Uterus (tissue), 7 donors: ENCODE results near the gene DSG2.

DNA sequence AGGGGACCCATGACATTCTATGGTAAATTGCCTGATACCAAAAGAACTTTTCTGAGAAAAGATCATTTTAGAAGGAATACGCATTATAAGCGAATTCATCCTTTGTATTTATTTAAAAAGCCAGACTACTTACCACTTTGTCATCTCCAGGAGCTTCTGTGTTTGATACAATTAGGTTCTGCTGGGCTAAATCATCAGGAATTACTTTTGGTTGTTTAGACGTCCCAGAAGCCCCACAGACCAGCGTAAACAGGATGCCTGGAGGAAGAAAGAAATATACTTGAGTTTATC lies 28.0 kb upstream of the DSC3 start:
- PRO-cap, 4 experiments, result no peak in any of the 4 experiments
- RAMPAGE, long total RNA, 2 experiments, result start-site peak on the minus strand in 1 of 2 experiments, centred at position 169 of the sequence, 6 reads per replicate
- RRBS, result no CpG with 5 or more reads among the region's 4 CpGs

DNA sequence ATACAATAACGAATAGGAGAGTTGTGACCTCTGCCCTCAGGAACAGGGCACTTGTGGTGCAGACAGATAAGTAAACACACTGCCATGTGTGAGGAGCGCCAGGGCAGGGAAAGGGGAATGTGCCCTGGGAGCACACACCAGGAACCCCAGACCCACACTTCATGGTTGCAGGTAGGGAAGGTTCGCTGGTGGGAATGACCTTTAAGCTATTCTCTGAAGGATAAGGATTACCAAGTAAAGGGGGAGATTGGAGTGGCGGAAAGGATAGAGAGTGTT lies 42.2 kb upstream of the DSC1 start:
- PRO-cap, 4 experiments, result no peak in any of the 4 experiments
- RAMPAGE, long total RNA, 2 experiments, result no peak in any of the 2 experiments
- RRBS, result no CpG with 5 or more reads among the region's 4 CpGs

- PRO-cap, 4 experiments, result no peak in any of the 4 experiments
- RAMPAGE, long total RNA, 2 experiments, result no peak in any of the 2 experiments
- RRBS, result no CpG with 5 or more reads among the region's 6 CpGs
Observed at GRCh38 chr18:31223503-31223803, 60.8 kb upstream of the DSC1 start.

GRCh38 chr18:31229208-31229535 lies 66.5 kb upstream of the DSC1 start:
- PRO-cap, 4 experiments, result no peak in any of the 4 experiments
- RAMPAGE, long total RNA, 2 experiments, result no peak in any of the 2 experiments
- RRBS, result no CpG with 5 or more reads among the region's 2 CpGs

GRCh38 chr18:31244651-31245387 lies 73.1 kb upstream of the DSG1 start:
- PRO-cap, 4 experiments, result no peak in any of the 4 experiments
- RAMPAGE, long total RNA, 2 experiments, result no peak in any of the 2 experiments
- RRBS, result no CpG with 5 or more reads among the region's 8 CpGs

DNA sequence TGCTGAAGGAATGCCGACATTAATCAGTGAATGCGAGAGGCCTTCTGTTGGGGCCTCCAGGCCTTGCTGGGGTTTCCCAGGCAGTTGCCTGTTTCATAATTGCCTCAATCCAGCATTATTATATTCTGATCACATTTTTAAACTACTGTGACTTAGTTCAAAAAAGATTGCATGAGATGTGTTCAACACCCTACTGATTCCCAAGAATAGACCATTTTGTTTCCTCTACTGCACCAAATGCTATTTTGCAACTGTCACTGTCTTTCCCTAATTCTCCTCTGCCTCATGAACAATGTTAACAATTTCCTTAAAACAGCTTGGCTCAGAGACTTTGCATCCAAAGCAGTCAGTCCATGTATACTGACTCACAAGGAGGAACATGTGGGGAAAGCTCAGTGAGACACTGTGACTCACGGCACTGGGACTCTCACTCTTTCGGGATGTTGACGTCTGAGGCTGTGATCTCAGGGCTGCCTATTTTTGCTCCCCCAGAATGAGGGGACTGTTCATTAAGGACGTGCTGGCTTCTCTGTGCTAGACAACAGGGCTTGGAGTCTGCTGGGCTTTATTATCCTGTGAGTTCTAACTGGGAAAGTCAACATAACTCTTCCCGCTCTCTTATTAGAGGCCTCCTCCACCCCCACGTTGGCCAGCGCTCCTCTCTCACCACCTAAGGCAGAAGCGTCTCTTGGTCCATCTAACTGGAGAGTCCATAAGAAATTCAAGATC lies 10.4 kb upstream of the DSG2 start:
- PRO-cap, 4 experiments, result no peak in any of the 4 experiments
- RAMPAGE, long total RNA, 2 experiments, result no peak in any of the 2 experiments
- RRBS, result no CpG with 5 or more reads among the region's 10 CpGs

GRCh38 chr18:31497784-31498908 lies at the start of gene DSG2:
DSG2 (plus strand) TSS chr18:31498177.
- PRO-cap, 4 experiments, result peak in 4 of 4 experiments; most common plus-strand start chr18:31498212 (in 2); most common minus-strand start chr18:31498079 (in 4)
- RAMPAGE, long total RNA, 2 experiments, result start-site peak on the plus strand in 1 of 2 experiments, at chr18:31498224-31498245 at its widest, 38 reads per replicate
- RRBS, result 3% methylated on average over 30 of the region's 94 CpGs

GRCh38 chr18:31510095-31510805 lies 12.3 kb downstream of the DSG2 start:
- PRO-cap, 4 experiments, result no peak in any of the 4 experiments
- RAMPAGE, long total RNA, 2 experiments, result no peak in any of the 2 experiments
- RRBS, result no CpG with 5 or more reads among the region's 3 CpGs

DNA sequence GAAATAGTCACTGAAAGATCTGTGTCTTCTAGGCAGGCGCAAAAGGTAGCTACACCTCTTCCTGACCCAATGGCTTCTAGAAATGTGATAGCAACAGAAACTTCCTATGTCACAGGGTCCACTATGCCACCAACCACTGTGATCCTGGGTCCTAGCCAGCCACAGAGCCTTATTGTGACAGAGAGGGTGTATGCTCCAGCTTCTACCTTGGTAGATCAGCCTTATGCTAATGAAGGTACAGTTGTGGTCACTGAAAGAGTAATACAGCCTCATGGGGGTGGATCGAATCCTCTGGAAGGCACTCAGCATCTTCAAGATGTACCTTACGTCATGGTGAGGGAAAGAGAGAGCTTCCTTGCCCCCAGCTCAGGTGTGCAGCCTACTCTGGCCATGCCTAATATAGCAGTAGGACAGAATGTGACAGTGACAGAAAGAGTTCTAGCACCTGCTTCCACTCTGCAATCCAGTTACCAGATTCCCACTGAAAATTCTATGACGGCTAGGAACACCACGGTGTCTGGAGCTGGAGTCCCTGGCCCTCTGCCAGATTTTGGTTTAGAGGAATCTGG lies 45.5 kb upstream of the TTR start:
- PRO-cap, 4 experiments, result no peak in any of the 4 experiments
- RAMPAGE, long total RNA, 2 experiments, result start-site peak on the plus strand in 1 of 2 experiments, centred at position 359 of the sequence, 8 reads per replicate
- RRBS, result no CpG with 5 or more reads among the region's 5 CpGs

- PRO-cap, 4 experiments, result no peak in any of the 4 experiments
- RAMPAGE, long total RNA, 2 experiments, result no peak in any of the 2 experiments
- RRBS, result no CpG with 5 or more reads among the region's 6 CpGs
Observed at GRCh38 chr18:31657905-31658191, 26.5 kb downstream of the B4GALT6 start.

- PRO-cap, 4 experiments, result no peak in any of the 4 experiments
- RAMPAGE, long total RNA, 2 experiments, result no peak in any of the 2 experiments
- RRBS, result no CpG with 5 or more reads among the region's 5 CpGs
Observed at GRCh38 chr18:31739710-31740104, 21.0 kb downstream of the SLC25A52 start.

GRCh38 chr18:31943215-31943325 lies 142 bp upstream of the TRAPPC8 start:
- PRO-cap, 4 experiments, result no peak in any of the 4 experiments
- RAMPAGE, long total RNA, 2 experiments, result no peak in any of the 2 experiments
- RRBS, result 0% methylated on average over 1 of the region's 12 CpGs

DNA sequence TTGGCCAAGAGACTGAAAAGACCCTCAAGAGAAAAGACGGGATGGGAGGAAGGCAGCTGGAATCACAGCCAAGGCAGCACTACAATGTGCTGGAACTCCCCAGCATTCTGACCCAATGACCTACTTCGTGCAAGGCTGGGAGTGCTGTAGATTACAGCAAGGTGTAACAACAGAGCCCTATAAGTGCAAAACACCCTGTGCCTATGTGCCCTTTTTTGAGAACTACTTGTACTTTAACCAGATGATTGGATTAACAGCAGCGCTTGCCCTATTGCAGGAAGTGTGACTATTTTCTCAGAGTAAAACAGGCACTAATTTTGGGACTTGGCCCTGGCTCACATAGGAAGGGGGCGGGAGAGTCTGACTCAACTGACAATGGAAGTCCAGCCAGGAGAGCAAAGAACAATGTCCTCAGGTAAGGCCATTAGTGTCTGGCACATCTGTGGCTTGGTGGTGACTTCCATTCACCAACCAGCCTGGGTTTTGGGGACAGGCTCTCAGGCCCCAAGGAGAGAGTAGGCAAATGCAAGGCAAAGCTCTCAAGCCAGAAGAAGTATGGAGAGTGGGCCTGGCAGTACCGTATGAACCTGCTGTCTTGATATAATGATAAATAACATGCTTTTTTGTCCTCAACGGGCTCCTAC lies 35.6 kb upstream of the RNF125 start:
- PRO-cap, 4 experiments, result no peak in any of the 4 experiments
- RAMPAGE, long total RNA, 2 experiments, result no peak in any of the 2 experiments
- RRBS, result no CpG with 5 or more reads among the region's 6 CpGs

GRCh38 chr18:32040767-32041454 lies 22.3 kb downstream of the RNF125 start:
- PRO-cap, 4 experiments, result no peak in any of the 4 experiments
- RAMPAGE, long total RNA, 2 experiments, result no peak in any of the 2 experiments
- RRBS, result no CpG with 5 or more reads among the region's 4 CpGs

DNA sequence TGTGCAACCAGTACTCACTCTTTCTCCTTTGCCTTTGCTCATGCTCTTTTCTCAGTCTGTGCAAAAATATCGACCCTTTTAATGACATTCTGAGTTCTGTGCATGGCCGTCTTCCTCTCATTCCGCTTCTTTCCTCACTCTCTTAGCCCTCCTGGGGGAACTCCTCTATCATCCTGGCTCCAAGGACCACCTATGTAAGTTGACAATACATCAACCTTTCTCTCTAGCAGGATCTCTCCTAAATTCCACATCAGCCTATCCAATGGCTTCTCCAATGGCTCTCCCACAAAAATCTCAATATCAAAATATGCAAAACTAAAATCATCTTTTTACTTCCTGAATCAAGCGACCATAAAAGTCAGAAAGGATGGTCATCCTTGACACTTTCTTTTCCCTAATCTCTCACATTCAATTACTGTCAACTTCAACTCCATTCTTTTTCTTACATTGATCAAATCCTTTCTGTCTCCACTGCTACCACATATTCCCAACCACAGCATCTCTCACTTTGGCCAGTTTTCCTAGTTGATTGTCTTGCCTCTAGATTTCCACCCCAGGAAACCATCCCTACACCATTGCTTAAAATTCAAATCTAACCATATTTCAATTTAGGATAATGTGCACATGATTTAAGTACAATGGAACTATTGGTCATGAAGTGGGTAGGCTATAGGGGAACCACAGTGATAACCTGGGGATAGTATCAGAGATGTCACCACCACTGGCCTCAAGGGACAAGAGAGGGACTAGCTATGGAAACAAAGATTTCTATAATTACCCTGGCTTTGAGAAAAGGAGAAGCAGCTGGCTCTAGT lies 131.7 kb downstream of the MEP1B start:
- PRO-cap, 4 experiments, result no peak in any of the 4 experiments
- RAMPAGE, long total RNA, 2 experiments, result no peak in any of the 2 experiments
- RRBS, result no CpG with 5 or more reads among the region's 4 CpGs

- PRO-cap, 4 experiments, result no peak in any of the 4 experiments
- RAMPAGE, long total RNA, 2 experiments, result no peak in any of the 2 experiments
- RRBS, result 25% methylated on average over 2 of the region's 3 CpGs
Observed at GRCh38 chr18:32366582-32367610, 103.8 kb downstream of the GAREM1 start.

DNA sequence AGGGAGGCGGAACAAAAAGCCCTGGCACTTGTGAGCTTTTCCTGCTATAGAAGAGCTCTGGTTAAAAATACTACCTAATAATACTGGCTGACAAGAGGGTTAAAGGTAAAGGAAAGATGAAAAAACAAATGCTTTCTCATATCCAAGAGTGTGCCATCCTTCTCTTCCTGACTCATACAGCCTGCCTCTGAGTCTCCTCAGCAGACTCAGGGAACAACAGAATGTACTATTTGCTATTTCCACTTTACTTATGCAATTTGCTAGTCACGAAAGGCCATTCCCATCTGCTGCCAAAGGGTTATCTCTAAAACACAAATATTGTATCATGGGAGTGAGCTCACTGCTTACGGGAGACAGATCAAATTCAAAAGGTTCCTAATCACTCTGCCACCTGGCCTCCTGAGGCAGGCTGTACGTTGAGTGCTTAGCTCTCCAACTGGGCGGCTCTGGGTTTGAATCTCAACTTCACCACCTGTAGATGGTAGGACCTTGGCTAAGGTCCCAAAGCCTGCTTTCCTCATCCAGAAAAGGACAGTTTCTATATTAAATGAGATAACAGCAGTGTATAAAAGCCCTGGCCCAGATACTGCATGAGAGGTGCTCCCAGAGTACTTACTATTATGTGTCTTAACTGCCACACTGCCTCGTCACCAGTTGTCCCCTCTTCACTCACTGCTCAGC lies 91.9 kb downstream of the GAREM1 start:
- PRO-cap, 4 experiments, result no peak in any of the 4 experiments
- RAMPAGE, long total RNA, 2 experiments, result no peak in any of the 2 experiments
- RRBS, result no CpG with 5 or more reads among the region's 6 CpGs

DNA sequence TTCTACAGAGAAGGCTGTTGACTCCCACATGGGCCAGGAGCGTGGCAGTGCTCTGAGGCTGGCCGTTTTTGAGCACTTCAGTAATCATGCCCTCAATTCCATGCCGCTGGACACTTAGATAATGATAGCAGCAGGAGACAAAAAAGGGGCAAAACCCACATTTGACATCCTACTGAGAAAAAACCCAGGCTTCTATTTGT lies 51.8 kb downstream of the KLHL14 start:
- PRO-cap, 4 experiments, result peak in 1 of 4 experiments; most common minus-strand start position 70 of the sequence (in 1)
- RAMPAGE, long total RNA, 2 experiments, result no peak in any of the 2 experiments
- RRBS, result no CpG with 5 or more reads among the region's 3 CpGs

- PRO-cap, 4 experiments, result no peak in any of the 4 experiments
- RAMPAGE, long total RNA, 2 experiments, result no peak in any of the 2 experiments
- RRBS, result no CpG with 5 or more reads among the region's 6 CpGs
Observed at GRCh38 chr18:32772431-32772828, 393 bp downstream of the KLHL14 start.

- PRO-cap, 4 experiments, result no peak in any of the 4 experiments
- RAMPAGE, long total RNA, 2 experiments, result no peak in any of the 2 experiments
- RRBS, result no CpG with 5 or more reads among the region's 32 CpGs
Observed at GRCh38 chr18:33316216-33316792, 124.2 kb downstream of the CCDC178 start.